Vermiform appendix (tissue), 1 donor: ENCODE data around the gene ZNF213.

GRCh38 chr16:2252869-2253636, 1.7 kb upstream of the ECI1 start:
- PRO-cap, result no peak

- PRO-cap, result no peak
Observed at GRCh38 chr16:2263026-2263868, 4.7 kb downstream of the RNPS1 start.

- PRO-cap, result no peak
Observed at GRCh38 chr16:2468846-2469985, 1.9 kb upstream of the NTN3 start.

DNA sequence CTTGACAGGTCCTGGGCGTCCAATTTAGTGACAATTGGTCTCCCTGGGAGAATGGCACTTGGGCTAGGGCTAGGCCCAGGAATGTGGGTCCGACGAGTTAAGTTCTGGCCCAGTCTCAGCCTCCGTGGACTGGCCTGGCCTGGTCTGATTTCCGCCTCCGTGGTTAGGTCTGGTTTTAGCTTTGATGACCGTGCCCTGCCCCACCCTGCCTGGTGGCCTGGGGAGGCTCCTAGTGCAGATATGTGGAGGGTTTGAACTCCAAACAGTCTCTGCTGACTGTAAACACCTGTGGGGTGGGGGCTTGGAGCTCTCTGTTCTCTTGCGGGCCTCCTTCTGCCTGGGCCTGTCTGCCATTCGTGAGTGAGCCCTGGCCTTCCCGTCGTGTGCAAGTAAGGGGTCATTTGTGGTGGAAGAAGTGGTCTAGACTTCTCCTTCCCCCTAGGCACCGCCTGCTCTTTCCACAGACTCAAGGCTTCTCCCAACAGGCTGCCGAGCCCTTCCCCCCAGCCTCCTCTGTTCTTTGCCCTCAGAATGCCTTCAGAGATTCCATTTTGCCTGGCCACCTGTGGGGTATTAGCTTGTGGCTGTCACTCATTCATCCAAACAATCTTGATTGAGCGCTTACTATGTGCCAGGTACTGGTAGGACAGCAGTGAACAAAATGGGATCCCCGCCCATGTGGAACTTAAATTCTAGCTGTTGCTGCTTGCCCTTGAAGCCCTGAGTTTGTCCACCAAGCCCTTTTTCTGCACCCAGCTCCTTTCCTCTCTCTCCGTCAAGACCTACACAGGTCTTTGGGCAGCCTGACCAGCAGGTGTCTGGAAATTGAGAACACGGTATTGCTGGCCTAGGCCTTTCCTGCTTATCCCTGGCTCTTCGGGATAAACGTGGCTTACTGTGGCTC, 1.6 kb downstream of the ATP6V0C start:
- PRO-cap, result unidirectional peak, minus-strand start at position 362 of the sequence

DNA sequence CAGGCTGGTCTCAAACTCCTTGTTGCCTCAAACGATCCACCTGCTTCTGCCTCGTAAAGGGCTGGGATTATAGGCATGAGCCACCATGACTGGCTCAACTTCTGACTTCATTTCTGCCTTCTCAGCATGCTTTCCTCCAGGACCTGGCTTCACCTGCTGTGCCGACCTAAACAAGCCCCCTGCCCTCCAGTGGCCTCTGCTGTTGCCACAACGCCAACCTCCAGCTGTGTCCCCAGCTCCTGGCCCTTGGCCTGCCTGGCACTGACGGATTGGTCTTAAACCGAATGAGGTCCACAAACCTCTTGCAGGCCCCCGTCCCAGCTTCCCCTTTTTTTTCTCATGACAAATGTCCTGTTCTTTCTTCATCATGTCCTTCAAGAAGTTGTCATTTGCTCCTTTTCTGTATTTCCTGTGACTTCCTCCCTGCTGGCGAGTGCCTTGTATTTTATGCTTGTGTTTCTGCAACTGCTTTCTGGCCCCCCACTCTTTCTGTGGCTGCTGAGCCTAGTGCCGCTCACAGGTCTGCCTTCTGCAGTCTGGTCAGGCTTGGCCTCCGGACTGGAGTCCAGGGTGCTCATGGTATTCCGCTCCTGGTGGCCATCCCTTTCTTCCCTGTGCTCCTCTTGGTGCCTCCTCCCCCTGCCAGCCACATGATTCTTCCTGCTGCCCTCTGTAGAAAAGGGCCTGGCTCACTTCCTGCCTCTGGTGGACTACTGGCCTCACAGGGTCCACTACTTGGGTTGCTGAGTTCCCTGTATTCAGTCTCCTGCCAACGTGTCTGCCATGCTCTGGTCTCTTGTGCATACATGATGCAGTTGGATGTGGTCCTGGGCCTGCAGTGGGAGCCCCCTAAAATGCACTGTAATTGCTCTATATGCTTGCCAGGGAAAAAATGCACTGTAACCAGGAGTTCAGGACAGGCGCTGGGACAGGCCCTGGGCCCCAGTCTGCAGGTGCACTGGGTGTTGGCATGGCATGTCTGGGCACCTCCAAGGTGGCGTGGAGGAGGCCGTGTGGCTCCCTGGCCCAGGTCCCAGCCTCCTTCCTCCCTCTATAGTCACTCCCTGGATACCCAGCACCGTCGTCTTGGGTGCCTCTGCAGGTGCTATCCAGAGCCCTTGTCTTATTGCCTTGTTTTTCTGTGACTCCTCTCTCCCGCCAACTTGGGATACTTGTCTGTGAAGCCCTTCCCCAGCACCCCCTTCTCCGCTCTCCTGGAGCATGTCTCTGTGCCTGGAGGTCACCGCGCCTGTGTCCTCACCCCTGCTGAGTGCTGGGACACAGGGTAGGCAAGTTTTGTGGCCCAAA, 3.0 kb downstream of the ATP6V0C start:
- PRO-cap, result bidirectional peak, plus-strand start at position 483 of the sequence, minus-strand start at position 271 of the sequence

GRCh38 chr16:2602445-2602748, 64.6 kb downstream of the PDPK1 start:
- PRO-cap, result no peak

DNA sequence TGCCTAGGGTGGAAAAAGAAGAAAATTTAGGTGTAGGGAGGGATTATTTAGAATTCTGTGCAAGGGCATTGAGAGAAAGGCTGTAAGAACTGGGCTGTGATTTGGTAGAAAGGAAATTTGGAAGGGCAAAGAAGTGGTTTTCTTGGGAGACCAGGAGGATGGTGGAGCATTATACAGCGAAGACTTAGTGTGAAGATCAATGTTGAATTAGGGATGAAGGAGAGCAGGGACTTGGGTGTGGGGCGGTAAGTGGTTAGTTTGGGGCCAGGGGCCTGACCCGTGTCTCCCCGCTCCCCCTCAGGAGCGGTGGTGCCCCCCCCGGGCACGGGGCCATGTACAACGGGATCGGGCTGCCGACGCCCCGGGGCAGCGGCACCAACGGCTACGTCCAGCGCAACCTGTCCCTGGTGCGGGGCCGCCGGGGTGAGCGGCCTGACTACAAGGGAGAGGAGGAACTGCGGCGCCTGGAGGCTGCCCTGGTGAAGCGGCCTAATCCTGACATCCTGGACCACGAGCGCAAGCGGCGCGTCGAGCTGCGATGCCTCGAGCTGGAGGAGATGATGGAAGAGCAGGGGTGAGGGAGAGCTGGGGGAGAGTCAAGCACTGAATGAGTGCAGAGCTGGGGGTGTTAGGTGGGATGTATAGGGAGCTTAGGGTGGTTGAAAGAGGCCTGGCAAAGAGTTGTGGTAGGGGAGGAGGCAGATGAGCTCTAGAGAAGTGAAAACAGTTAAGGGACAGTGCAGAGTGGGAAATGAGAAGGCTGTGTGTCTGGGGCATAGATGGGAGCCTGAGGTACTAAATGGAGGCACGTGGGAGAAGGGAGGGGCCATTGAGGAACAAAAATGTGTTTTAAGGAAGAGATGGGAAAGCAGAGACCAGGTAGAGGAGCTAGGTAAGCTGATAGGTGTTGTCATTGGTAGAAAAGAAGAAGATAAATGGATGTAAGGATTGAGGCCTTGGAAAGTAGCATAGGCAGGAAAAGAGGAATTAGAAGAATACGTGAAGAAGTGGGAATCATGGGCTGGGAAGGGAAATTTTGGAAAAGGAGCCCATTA, 3.9 kb downstream of the SRRM2 start:
- PRO-cap, result no peak

DNA sequence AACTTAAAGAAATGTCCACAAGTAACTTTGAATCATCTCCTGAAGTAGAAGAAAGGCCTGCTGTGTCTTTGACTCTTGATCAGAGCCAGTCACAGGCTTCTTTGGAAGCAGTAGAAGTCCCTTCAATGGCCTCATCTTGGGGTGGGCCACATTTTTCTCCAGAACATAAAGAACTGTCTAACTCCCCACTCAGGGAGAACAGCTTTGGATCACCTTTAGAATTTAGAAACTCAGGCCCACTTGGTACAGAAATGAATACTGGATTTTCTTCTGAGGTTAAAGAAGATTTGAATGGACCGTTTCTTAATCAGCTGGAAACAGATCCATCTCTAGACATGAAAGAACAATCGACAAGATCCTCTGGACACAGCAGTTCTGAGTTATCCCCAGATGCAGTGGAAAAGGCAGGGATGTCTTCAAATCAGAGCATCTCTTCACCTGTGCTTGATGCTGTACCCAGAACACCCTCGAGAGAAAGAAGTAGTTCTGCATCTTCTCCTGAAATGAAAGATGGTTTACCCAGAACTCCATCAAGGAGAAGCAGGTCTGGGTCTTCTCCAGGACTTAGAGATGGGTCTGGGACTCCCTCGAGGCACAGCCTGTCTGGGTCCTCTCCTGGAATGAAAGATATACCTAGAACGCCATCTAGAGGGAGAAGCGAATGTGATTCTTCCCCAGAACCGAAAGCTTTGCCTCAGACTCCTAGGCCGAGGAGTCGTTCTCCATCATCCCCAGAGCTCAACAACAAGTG, 12.0 kb downstream of the SRRM2 start:
- PRO-cap, result no peak

DNA sequence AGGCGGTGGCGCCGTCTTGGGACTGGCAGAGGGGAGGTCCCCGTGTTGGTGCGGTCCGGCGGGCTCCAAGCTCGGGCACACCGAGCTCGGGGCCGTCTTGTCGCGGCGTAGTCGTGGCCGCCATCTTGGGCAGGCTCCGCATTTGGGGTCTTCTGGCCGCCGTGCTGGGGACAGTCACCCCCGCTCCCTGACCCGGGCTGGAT, 278 bp upstream of the ELOB start:
- PRO-cap, result bidirectional peak, plus-strand start outside the sequence, minus-strand start at position 127 of the sequence

DNA sequence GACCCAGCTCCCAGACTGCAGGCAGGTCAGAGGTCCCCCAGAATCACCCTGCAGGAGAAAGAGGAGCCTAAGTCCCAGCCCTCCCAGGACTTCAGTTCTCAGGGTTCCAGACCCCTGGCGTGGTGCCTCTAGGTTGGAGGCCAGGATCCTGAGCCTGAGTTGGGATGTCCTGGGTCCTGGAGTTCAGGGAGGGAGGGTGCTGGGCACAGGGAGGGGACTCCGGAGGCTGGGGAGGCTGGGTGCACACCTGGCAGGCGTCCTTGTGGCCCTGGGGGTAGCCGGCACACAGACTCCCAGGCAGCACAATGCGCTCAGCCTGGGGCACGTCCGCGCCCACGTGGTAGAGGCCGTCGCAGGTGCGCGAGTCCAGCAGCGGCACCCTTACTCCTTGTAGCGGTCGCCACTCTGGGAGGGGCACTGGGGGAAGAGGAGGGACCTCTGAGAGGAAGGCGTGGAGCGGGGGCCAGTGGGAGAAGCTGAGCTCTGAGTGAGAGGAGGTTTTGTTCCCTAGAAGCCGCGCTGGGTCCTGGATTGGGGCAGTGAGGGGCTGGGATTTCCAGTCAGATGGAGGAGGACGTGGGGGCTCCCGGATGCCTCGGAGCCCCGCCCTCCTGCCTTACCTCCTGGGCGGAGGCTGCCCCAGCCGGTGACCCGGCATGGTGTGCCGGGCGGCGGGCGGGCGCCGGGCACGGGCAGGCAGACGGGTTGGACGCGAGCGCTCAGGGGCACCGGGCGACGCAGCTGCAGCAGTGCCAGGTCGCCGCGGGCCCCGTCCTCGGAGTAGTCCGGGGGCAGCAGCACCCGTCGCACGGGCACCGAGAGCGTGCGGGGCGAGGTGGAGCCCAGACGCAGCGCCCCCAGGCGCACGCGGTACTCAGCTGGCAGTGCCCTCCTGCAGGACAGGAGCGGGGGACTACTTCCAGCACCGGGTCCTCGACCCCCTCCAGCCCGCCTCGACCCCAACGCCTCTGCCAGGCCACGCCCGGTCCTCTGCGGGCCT, 2.3 kb downstream of the PRSS33 start:
- PRO-cap, result unidirectional peak, plus-strand start at position 649 of the sequence

- PRO-cap, result no peak
Observed at GRCh38 chr16:2858465-2859130, 628 bp upstream of the PRSS22 start.

DNA sequence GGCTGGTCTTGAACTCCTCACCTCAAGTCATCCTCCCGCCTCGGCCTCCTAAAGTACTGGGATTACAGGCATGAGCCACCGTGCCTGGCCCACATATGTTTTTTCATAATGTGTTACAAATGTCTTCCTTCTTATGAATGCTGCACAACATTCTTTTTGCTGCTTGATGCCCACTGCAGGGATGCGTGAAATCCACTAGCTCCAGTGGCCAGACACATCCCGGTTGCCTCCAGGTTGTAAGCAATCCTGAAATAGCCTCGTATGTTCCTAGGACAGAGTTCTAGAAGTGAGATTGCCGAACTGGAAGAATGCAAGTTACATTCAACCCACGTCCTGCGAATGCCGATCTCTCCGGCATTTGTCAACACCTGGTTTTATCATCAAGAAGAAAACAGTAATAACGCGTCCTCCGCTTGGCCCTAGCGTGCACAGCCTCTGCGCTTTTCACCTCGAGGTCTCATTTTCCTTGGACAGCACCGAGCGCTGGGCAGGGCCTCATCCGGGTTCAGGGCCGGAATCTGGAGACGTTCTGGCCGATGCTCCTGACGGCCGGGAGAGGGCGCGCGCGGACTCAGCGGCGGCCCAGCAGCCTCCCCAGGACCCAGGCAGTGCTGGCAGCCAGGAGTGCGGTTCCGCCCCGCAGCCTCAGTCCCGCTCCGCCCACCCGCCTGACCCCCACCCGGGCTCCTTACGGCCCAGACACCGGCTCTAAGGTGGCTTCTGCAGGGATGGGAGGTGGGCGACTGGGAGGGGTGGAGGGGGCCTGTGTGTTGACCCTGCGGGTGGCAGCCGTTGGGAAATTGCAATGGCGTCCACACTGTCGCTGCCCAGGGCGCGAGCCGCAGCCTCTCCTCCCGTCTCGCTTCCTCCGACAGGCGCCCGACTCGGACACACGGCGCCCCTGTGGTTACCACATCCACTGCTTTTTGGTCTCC, 7.7 kb upstream of the FLYWCH1 start:
- PRO-cap, result bidirectional peak, plus-strand start at position 608 of the sequence, minus-strand start at position 459 of the sequence; unidirectional peak, plus-strand start at position 817 of the sequence

- PRO-cap, result no peak
Observed at GRCh38 chr16:2925239-2925770, 13.6 kb downstream of the FLYWCH1 start.

DNA sequence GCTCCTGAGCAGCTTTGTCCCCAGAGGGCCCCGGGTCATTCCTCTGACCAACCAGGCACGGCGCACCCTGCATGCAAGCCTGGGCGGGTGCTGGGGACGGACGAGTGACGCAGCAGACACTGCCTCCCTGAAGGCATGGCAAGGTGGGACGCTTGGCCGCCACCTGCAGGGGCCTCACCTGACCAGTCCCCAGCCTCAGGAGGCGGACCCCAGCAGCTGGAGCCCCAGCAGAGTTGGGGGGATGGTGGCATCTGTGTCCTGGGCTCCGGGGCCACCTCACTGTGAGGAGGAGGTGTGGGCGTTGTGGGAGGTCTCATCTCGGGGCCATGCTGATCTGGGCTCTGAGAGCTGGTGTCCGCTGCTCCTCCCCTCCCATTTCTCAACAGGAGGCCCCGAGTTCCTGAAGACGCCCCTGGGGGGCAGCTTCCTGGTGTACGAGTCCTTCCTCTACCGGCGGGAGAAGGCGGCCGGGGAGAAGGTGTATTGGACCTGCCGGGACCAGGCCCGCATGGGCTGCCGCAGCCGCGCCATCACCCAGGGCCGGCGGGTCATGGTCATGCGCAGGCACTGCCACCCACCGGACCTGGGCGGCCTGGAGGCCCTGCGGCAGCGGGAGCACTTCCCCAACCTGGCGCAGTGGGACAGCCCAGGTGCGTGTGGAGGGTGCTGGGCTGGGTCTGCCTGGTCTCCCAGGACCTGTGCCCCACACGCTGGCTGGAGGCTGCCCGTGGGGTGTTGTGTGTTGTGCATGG, 25.2 kb downstream of the FLYWCH1 start:
- PRO-cap, result no peak

DNA sequence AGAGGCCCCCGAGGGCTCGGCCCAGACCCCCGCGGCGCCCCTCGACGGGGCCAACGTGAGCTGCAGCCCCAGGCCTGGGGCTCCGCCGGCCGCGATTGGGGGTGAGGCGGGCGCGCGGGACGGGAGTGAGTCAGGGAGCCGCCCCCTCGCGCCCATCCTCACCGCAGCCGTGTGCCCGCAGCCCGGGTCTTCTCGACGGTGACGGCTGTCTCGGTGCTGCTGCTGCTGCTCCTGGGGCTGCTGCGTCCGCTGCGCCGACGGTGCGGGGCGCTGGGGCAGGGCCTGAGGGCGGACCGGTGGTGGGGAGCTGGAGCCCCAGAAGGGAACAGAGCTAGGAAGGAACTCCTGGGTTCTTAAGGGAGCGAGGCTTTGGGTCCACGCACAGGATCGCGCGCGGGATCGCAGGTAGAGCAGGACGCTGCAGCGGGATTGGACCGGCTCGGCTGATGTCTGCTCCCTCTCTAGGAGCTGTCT, 1.8 kb upstream of the PAQR4 start:
- PRO-cap, result no peak

DNA sequence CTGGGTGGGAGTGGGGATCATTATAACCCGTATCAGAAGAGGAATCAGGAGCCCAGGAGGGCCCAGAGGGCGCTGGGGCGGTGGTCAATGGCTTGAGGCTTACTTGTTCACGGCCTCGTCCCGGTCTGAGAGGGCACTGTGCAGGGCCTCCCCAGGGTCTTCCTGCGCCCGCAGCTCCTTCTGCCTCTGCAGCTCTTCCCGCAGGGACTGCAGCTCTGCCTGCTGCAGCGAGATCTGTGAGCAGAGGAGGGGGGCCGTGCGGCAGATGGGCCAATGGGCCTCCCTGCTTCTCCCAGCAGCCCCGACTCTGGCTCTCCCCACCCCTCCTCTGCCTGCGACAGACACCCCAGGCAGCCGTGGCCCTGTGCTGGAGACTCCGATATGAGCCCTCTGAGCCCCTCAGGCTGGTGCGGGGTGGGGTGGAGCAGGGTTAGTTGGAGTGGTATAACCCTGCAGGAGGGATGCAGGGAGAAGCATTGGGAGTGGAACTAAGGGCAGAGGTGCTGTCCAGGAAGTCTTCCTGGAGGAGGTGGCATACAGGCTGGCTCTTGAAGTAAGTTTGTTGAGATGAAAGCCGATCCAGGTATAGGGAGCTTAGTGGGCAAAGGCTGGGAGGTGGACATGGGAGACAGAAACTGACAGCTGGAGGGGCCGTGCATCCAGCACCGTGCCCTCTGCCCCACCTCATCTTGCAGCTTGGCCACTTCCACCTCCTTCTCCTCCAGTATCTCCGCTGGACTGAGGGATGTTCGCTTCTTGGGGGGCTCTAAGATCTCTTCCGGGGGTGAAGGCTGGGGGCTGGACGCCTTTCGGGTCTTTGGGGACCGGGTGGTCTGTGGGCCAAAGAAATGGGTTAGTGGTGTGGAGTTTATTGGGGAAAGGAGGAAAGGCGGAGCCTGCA, 5.0 kb downstream of the THOC6 start:
- PRO-cap, result no peak

GRCh38 chr16:3101998-3102503, 3.0 kb upstream of the ZSCAN10 start:
- PRO-cap, result unidirectional peak, minus-strand start at chr16:3102159

DNA sequence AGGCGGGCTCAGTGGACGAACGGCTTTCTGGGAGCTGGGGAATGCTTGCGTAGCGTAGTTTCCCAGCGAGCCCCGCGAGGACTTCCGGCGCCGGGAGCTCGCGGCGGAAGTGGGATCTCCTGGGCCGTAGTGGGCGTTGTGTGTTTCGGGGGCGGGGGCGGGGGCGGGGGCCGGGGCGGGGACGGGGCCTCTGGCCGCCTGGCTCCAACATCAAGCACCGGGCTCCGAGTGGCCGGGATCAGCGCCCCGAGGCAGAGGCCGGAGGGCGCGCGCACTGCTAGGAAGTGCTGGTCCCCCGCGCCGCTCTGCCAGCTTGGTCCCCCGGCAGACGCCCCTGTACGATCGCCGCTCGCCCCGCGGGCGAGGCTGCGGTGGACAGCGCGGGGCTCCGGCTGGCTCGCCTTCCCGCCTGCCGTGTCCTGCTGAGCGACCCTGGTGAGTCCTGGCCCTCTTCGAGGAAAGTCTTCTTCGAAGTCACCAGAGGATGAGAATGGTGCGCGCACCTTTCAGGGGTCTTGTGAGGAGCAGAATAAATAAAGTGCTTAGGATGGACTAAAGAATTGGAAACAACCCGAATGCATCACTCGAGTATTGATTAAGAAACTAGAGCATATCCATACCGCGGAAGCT, at the start of gene ZNF213:
TSS of gene ZNF213 (plus strand) at position 77 of the 630 bp plus-strand sequence.
- PRO-cap, result bidirectional peak, plus-strand start at position 229 of the sequence, minus-strand start outside the sequence

DNA sequence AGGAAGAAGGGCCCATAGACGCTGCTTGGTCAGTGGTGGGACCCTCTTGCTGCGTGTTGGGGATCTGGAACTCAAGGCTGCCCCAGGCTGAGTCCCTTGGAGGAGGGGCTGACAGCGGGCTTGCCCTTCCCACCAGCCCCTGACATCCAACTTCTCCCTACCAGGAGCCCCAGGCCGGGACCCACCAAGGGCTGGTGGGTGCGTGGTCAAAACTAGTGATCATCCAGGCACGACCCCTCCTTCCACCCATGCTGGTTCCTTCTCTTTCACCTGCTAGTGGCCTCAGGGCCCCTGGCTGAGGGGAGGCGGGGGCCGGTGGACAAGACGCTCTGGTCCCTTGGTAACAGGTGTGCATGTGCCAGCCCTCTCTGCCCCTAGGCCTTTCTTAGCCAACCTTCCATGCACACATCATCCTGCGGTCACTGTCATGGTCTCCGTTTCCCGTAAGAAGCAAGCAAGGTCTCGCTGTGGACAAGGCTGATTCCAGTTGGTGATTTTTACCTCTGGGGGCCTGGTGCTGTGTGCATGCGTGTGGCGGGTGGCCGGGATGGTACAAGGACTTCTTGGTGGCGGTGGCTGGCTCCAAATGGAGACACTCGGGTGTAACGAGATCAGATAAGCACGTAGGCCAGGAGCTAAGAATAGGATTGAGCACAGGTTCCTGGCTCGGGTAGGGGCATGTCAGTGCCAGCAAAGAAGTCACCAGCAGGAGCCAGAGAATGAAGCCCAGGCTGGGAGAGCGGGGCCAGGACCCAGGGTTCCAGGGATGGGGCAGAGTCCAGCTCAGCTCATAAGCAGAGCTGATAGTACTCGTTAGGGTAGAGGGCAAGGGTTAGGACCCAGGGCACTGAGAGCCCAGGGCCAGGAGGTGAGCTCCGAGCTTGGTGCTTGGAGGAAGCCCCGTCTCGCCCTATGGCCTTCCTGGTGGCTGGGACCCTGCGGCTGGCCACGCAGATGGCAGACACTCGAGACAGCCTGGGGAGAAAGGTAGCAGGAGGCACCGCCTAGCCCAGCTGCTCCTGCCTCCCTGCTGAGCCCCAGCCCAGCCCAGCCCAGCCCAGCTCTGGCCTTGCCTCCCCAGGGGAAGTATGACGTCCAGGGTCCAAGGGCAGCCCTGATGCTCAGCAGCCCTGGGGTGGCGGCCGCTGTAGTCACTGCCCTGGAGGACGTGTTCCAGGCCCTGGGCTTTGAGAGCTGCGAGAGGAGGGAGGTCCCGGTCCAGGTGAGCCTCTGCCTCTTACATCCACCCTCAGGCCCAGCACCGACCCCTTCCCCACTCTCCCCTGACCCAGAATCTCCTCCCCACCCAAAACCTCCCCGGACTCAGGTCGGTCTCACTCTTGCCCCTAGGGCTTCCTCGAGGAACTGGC, 8.8 kb downstream of the ZNF213 start:
- PRO-cap, result no peak

GRCh38 chr16:3158096-3158534, 23.3 kb downstream of the ZNF213 start:
- PRO-cap, result no peak